Mucosa of descending colon (tissue), 1 donor: ENCODE measurements around a stretch of chr6.

- PRO-cap, result no peak
Measured at GRCh38 chr6:138833572-138834108, 37.8 kb downstream of the ECT2L start.

- PRO-cap, result no peak
Measured at GRCh38 chr6:138852496-138852985, 56.7 kb downstream of the ECT2L start.

- PRO-cap, result no peak
Measured at GRCh38 chr6:139159975-139160174, 25.0 kb downstream of the HECA start.

DNA sequence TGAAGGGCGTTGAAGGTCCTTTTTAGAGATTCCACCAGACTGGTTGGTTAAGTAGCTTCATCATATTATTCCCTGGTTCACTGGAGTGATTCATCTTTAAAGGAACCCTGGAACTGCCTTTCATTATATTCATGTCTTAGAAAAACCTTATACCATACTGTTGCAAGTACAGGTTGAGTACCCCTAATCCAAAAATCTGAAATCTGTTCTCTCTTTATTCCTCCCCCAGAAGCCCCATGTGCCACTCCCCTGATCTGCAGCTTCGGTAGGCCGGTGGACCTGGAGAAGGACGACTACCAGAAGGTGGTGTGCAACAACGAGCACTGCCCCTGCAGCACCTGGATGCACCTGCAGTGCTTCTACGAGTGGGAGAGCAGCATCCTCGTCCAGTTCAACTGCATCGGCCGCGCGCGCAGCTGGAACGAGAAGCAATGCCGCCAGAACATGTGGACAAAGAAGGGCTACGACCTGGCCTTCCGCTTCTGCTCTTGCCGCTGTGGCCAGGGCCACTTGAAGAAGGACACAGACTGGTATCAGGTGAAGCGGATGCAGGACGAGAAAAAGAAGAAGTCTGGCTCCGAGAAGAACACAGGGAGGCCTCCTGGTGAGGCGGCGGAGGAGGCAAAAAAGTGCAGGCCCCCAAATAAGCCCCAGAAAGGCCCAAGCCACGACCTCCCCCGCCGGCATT lies 31.3 kb downstream of the HECA start:
- PRO-cap, result no peak

DNA sequence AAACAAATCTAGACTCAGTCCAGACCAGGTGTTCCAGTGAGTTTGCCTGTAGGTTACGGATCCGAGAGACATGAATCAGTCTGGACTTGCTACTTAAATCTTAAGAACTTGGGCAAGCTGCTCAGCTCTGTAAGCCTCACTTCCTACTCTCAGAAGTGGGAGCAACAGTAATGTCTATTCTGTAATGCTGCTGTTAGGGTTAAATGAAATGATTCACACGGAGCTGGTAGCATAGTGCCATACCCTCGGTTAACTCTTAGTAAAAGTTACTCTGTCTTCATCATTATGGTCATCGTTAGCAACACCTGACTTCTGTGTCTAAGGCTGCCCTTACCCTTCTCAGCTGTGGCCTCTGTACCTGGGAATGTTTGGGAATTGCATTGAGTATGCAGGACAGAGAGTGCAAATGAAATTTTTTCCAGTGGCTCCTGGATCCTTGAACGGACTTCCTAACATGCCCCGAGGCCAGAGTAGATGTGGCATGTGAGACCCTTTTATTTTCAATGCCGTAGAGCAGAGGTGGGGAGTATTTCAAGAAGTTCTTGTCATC lies 37.9 kb downstream of the HECA start:
- PRO-cap, result no peak

GRCh38 chr6:139219270-139219788 lies 72.5 kb downstream of the TXLNB start:
- PRO-cap, result no peak

GRCh38 chr6:139376513-139377082 lies 2.1 kb upstream of the CITED2 start:
- PRO-cap, result unidirectional peak, minus-strand start at chr6:139376704; unidirectional peak, minus-strand start at chr6:139376774

DNA sequence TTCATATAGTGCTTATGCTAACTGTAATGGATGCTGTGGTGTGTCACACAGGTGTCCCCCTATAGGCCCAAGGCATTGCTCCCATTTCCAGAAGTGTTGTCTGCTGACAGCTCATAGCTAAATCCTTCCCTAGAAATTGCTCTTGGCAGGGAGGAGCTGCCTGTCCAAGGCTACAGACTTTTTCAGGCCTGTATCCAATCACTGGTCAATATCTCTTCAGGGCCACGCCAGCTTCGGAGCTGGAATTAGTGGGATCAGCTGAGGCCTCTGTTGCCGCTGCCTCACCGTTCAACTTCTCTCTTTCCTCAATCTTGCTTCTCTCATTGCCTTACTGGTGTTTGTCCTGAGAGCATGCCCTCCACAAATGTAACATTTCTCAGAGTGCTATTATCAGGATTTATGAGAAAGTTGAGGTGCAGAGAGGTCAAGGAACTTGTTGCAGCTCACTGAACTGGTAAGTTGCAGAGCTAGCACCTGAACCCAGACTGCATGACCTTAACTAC lies 111.8 kb upstream of the CITED2 start:
- PRO-cap, result no peak

DNA sequence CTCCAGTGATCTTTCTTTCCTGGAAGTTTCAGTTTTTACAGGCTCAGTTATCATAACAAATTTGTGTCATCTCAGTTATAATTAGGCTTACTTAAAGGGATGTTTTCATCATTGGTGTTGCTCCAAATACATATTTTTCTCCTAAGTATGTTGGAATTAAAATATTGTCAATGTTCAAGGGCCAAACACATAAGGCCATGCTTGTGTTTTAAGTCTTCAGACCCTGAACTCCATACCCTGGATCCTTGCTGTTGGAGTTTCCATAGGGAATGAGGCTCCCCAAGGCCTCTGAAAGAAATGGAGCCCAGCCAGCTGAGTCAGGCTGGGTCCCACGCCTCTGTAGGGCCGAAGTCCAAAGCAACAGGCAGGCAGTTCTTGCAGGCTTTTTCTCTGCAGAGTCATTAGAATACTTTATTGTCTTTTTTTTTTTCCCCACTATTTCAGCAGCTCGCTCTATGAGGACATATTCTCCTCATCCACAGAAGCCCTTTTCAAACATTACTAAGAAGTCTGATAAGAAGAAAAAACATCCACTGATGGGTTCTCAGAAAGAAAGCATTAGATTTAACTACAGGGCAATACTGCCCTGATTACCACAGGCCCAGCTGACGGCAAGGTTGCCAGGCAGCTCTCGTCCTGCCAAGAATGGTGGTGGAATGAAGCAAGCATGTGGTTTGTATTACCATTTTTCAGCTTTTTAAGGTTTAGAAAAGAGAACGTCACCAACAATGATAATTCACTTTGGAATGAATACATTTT lies 223.3 kb upstream of the CITED2 start:
- PRO-cap, result unidirectional peak, minus-strand start at position 271 of the sequence; bidirectional peak, plus-strand start at position 608 of the sequence, minus-strand start at position 299 of the sequence

- PRO-cap, result no peak
Measured at GRCh38 chr6:140064346-140064807, 689.9 kb upstream of the CITED2 start.

- PRO-cap, result no peak
Measured at GRCh38 chr6:140537016-140537601, 1162.7 kb upstream of the CITED2 start.

DNA sequence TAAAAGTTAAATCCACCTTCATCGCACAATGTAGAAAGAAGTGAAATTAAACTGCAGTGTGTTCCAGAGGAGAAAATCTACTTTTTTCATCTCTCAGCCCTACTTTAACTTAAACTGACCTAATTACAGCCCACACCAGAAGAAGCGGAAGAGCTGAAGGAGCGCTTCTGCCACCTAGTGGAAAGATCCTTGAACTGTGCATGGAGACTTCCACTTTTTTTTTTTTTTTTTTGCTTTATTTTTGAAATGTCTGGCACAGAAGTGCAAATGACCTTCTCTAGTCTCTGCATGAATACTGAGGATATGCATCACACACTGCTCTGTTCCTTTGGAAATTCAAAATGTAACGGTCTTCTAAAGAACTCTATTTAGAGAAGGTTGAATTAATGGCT lies 569.9 kb upstream of the GJE1 start:
- PRO-cap, result no peak

- PRO-cap, result no peak
Measured at GRCh38 chr6:142696002-142696769, 248.8 kb downstream of the HIVEP2 start.

DNA sequence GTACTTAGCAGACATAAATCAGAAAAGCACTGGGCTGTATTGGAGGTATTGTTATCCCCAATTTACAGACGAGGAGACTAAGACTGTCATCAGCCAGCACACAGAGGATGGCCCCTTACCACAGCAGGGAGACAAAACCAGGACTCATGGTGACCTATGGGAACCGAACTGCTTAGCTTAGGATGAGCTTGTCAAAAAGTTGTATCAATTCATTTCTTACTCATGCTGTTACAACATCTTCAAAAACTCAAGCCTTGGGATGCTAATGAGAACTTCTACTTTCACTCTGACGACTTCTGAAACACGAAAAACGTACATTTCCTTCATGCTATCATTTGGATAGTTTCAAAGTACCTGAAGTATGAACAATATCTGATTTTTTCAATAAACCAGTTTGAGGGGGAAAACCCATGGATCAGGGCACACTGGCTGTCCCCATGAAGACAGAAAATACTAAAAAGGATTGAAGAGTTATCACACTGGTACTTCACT lies 32.0 kb downstream of the HIVEP2 start:
- PRO-cap, result no peak

- PRO-cap, result no peak
Measured at GRCh38 chr6:142921981-142922536, 22.9 kb downstream of the HIVEP2 start.

GRCh38 chr6:143223754-143224344 lies 163.2 kb downstream of the AIG1 start:
- PRO-cap, result unidirectional peak, minus-strand start at chr6:143224022

DNA sequence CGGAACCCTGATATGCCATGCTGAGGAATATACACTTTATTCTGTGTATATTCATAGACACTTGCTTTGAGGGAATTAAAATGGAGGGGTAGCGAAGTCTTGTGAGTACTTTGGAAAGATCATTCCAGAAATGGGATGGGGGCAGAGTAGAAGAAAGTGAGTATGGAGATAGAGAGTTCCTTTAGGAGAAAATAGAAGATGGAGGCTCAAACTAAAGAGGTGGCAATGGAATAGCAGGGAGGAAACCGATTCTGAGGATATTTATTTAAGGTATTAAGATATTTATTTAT lies 21.1 kb upstream of the FUCA2 start:
- PRO-cap, result no peak

GRCh38 chr6:143538139-143538493 lies 26.6 kb upstream of the FUCA2 start:
- PRO-cap, result no peak

GRCh38 chr6:143581937-143582458 lies 70.5 kb upstream of the FUCA2 start:
- PRO-cap, result no peak

DNA sequence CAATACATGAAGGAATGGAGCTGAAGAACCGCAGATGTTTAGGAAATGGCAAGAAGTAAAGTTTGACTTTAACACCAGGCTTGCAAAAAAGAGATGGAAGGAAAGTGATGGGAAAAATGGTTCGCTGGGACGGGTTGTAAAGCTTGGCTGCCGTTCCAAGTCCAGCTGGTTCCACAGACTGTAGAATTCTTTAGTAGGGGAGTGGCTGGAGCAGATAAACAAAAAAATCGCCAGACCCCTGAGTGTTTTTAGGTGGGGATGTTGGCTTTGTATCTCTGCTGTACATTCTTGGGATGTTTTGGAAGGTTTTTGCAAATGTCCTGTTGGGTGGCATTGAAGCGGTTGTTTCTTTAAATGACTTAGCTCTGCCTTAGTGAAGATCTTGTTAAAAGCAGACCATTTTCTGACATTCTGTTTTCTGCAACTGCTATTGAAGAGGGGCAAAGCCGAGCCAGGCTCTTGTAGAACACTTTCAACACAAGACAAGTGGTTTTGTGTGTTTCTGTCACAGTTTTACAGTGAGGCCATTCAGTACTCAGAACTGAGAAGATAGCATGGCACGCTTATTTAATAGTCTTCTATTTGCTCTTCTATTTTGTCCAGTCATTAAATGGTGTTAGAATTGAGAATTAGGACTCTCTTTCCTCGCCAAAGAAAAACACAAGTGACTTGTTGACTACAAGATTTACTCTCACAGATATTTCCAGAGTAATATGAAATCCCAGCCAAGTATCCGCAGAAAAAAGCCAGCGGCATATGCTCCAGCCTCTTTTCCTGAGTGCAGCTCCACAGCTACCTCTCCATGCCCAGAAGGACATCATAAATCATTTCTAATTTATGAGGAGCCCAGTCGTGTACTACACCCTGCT lies 65.7 kb downstream of the PHACTR2 start:
- PRO-cap, result no peak